ENCODE data around the gene PIP4K2A.

- RRBS: 6% methylated on average over 3 of the region's 32 CpGs
Measured at GRCh38 chr10:21172785-21173389, 275.8 kb upstream of the NEBL start.

DNA sequence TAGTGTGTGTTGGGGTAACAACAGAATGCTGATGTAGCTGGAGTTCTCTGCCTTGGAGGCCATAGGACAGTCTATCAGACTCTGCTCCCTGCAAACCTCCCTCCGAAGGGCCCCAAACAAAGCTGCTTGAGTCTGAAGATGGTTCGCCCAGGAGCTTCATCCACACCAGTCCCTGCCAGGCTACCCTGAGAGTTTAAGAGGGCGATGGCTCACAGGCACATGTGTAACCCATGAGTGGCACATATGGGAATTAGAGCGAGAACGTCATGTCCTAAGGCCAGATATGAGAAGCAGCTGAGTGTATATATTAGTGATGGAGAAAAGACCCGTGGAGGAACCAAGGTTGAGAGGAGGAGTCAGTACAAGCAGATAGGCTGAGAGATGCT lies 270.5 kb downstream of the SKIDA1 start:
- RRBS: no CpG with 5 or more reads among the region's 6 CpGs

DNA sequence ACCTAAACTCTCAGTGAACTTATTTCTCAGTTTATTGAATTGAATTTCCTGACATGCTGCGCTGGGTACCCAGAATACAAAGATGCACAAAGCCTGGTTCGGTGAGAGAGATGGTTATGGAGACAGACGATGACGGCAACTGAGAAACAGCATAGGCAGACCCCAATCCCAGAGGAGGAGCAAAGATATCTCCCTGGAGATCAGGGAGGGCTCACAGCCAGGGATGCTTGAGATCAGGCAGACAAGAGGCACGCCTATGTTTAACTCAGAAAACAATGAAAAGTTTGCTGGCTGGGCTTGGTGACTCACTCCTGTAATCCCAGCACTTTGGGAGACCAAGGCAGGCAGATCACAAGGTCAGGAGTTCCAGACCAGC lies 175.0 kb downstream of the SKIDA1 start:
- RRBS: no CpG with 5 or more reads among the region's 5 CpGs

DNA sequence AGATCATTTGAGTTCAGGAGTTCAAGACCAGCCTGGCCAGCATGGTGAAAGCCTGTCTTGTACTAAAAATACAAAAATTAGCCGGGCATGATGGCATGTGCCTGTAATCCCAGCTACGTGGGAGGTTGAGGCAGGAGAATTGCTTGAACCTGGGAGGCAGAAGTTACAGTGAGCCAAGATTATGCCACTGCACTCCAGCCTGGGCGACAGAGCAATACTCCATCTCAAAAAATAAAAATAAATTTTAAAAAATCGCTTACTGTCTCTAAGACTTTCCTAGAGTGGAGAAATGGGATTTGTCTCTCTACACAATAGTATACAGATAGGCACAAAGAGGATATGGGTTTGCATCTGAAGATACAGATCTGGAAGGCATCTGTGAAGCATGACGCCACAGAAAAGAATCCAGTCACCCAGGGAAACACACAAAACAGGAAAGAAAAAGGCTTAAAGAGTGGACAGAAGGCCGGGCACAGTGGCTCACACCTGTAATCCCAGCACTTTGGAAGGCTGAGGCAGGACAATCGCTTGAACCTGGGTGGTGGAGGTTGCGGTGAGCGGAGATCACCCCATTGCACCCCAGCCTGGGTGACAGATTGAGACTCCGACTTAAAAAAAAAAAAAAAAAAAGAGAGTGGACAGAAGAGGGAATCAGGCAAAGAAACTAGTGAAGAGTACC lies 61.4 kb downstream of the SKIDA1 start:
- RRBS: no CpG with 5 or more reads among the region's 10 CpGs

- RRBS: 3% methylated on average over 27 of the region's 78 CpGs
Measured at GRCh38 chr10:21496267-21497127, 29.0 kb downstream of the SKIDA1 start.

GRCh38 chr10:21507894-21508519 lies 17.5 kb downstream of the SKIDA1 start:
- RRBS: 97% methylated on average over 5 of the region's 20 CpGs

DNA sequence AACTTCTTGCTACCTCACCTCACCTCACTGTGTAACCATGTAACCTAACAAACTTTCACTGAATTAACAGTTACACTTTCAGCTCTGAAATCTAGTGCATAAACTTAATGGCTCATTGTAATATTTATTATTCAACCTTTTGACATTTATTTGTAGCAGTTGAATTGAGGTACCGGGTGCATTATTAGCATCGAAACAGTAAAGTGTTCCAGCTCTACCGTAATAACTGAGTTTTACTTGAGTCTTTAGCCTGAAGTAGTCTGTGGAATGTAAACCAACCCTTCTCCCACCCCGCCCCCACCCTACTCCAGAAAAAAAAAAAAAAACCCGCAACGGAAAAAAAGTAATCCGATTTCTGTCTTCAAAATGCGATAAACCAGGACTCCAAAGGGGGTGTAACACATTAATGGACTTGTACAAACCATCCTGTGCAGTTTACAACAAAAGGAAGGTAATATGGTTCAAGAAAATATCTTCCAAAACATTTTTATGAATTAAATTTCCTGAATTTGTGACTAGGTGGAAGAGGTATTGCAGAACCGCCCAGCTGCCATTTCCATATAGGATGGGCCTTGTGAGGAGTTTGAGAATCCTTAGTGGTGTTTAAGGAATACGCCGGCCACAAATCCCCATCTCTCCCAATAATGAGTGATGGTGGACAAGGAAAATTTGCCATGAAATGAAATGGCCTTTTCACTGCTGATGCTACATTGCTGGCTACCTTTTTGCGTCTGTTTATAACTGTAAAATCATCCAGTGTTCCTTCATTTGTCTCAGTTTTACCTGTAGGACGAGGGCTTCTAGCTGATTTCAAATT lies 10.7 kb downstream of the SKIDA1 start:
- RRBS: no CpG with 5 or more reads among the region's 13 CpGs

DNA sequence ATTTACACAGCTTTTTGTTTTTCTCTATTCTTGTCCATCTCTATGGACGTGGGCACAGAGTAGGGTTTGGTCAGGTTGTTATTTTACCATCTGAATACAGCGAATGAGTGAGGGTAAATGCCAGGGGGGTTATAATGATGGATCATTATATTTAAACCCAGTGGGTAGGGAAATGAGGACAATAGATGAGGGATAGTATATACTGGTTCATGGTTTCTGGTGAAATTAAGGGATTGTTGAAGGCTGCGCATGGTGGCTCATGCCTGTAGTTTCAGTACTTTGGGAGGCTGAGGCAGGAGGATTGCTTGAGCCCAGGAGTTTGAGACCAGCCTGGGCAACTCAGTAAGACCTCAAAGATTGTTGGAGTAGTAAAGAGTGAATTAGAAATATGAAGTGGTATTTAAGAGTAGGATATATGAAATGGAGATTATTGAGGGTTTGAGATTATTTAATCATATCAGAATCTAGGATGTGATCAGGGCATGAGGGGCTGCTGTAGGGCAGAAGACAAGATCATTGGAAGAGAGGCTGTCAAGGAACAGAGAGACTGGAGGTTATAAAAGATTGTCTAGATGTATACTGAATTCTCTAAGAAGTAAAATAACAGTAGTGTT lies 120.7 kb downstream of the MLLT10 start:
- RRBS: no CpG with 5 or more reads among the region's 3 CpGs

DNA sequence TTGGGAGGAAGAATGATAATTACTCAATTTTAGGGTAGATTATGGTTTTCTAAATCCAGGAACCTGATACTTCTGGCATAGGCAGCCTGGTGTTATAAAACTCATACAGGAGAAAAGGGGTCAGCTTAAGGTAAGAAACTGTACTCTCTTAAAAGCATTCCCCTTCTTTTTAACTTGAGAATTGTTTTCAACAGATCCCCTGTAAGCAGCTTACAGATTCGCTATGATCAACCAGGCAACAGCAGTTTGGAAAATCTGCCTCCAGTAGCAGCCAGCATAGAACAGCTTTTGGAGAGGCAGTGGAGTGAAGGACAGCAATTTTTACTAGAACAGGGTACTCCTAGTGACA lies 196.6 kb downstream of the MLLT10 start:
- RRBS: no CpG with 5 or more reads among the region's 1 CpG

- RRBS: no CpG with 5 or more reads among the region's 10 CpGs
Measured at GRCh38 chr10:21736641-21737802, 203.0 kb downstream of the MLLT10 start.

DNA sequence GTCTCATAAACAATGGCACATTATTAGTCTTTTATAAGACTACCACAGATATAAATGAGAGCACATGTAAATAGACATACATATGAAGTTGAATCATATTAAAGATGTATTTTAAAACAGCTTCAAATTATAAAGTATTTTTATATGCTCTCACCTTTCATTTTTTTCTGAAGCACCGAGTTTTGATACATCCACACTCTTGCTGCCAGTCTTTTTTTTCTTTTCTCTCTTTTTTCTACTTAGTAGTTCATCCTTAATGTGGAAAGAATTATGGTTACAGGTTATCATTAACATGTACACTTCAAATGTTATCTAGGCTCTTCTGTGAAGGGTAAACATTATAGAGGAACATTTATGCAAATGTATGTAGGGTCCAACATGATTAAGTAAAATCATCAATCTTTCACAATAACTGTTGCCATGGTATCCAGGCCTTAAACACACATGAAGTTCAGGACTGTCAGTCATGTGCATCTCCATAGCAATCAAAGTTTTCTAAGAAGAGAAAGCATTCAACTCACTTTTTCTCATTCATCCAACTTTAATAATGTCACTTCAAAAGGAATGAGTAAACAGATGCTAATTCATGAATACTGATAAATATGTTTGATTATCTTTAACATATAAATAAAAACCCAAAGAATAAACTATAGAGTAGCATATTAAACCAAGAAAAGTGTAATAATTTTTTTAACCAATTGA lies 83.7 kb downstream of the DNAJC1 start:
- RRBS: no CpG with 5 or more reads among the region's 1 CpG

DNA sequence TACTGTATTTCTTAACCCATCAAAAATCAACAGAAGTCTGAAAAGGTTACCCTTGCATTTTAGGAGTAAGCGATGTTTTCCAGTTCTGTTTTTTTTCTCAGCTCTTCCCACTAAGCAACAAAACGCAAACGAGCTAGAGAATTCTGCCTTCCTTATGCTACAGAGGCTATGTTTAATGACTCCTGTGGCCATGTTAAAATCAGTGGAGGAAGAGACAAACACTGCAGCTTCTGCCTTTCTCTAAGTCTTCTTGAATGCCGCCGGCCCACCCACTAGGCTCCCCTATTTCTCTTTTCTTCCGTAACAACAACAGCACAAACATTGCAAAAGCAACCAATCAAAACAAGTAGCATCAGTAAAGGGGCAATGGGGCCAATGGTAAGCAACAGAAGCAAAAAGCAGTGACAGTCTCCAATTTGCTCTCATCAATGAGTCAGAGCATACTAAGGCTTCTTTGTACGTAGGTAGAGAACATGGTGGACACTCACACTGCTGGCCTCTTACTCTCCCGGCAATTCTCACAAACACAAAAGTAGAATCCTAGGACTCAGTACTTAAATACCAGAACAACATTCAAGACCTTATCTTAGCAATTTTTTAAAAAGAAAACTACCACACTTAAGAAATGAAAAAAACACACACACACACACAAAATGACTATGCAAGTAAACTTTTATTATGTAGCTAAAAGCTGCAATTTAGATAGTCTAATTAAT lies 26.7 kb downstream of the DNAJC1 start:
- RRBS: no CpG with 5 or more reads among the region's 8 CpGs

- RRBS: 34% methylated on average over 11 of the region's 35 CpGs
Measured at GRCh38 chr10:22253462-22254011, 35.7 kb upstream of the EBLN1 start.

- RRBS: 3% methylated on average over 36 of the region's 45 CpGs
Measured at GRCh38 chr10:22320499-22320749, 475 bp upstream of the BMI1 start.

DNA sequence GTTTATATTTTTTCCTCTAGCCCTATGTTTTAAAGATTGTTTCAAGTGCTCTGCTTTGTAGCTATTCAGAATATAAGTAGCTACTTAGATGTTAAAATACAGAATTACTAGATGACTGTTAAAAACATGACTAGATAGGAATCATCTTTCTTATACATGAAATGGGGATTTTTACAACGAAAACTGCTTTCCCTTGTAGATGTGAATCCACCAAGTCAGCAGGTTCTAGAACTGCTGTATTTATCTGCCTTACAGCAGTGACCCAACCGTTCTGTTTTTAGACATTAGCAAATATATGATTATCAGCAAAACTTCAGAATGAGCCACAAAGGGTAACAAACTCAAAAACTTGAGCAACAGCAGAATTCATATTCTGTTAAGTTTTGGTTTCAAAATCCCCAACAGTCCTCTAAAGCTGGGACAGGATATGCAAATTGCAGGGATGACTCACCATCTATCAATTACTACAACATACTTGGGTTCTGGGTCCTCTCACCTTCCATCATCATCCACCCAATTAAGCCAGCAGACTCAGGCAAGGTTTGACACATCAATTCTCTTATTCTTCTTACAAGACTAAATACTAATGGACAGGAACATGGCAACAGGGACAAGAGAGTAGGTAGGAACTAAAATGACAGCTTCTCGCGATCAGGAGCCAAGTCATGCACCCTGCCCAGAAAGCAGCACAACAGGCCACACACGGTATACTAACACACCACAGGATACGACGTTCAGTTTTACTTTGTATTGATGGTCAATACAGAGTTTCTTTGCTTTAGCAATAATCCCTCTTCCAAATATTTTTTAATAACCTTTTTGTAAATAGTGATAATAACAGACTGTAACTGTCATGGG lies 83.8 kb downstream of the PIP4K2A start:
- RRBS: no CpG with 5 or more reads among the region's 7 CpGs

- RRBS: no CpG with 5 or more reads among the region's 8 CpGs
Measured at GRCh38 chr10:22631567-22632040, 82.8 kb downstream of the PIP4K2A start.

DNA sequence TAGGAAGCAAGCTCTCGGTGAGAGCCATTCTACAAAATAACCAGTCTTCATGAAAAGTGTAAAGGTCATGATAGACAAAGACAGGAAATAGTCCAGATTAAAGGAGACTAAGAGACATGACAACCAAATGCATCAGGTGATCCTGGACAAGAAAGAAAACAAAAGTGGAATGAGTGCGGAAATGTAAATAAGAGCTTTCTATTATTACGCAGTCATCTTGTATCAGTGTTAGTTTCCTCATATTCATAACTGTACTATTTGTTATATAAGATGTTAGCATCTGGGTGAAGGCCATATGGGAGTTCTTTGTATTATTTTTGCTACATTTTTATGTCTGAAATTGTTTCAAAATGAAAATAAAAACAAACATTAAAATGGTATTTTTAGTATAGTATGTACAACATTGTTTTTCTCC lies 82.3 kb downstream of the PIP4K2A start:
- RRBS: no CpG with 5 or more reads among the region's 3 CpGs

DNA sequence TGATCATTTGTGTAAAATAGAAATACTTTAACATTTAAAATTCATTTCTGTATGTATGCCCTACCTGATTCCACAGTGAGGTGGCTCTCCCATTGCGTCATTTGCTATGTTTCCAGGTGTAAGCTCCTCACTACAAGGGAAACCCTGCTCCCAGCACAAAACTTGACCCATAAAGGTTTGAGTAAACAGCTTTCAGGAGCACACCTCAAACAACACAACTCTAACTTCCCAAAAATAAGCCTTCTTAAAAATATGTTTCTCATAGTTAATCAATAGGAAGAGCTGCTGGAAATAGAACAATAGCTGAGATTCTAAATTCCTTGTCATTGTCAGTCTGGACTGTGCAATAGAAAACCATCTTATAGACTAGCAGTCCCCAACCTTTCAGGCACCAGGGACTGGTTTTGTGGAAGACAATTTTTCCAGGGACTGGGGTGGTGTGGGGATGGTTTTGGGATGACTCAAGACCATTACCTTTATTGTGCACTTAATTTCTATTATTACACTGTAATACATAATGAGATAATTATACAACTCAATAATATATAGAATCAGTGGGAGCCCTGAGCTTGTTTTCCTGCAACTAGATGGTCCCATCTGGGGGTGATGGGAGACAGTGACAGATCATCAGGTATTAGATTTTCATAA lies 22.7 kb downstream of the PIP4K2A start:
- RRBS: no CpG with 5 or more reads among the region's 1 CpG

- RRBS: no CpG with 5 or more reads among the region's 7 CpGs
Measured at GRCh38 chr10:22707588-22708164, 6.7 kb downstream of the PIP4K2A start.

GRCh38 chr10:22713740-22715063 lies at the start of gene PIP4K2A:
PIP4K2A (minus strand) TSS chr10:22714578.
- RRBS: 3% methylated on average over 69 of the region's 160 CpGs

Measured in islet of Langerhans (tissue), 1 donor.